Epithelial cell of prostate (primary cell): ENCODE measurements around a stretch of chr2.

DNA sequence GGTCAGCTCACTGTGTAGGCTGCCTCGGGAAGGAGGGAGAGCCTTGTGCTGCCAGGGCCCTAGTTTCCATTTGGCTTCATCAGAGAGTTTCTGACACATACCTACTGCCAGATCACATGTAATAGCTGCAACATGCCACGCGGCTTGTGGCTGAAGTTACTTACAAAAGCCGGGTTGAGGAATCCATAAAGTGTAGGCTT lies 129.9 kb downstream of the SH3RF3 start:
- RRBS, result no CpG with 5 or more reads among the region's 4 CpGs

DNA sequence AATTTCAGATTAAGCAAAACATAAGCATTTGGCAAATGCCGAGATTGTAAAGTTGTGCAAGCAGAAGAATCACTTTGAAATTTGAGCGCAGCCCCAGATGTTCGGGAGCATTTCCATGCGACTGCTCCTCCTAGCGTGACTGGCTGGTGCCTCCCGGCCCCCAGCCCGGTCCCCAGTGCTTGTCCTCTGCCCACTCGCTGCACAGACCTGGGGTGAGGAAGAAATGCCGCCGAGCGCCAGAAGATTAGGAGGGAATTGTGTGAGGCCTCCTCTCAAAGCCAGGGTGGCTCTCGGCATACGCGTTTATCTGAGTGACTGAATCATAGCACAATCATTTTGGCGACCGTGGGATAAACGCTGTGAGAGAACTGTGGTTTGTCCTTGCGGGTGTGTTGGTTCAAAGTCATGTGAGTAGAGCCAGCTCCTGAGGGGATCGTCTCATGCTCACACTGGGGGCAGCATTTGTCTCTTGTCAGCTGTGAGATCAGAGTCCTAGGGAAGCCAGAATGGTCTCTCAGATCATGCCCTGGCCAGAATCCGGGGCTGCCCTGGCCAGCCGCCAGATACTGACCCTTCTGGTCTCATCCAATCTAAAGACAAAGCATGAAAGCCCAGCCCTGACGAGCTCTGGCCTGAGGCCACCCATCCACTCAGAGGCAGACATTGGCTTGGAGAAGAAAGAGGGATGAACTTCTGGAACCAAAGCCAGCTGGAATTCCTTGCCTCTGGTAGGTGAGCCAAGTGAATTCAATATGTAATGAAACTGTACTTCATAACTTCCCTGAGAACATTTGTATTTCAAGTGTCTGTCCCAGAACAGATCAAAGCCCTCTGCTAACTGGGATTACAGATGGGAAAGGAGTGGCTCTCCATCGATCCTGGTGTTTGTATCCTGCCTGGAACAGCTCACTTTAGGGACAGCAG lies 189.4 kb downstream of the SH3RF3 start:
- RRBS, result no CpG with 5 or more reads among the region's 23 CpGs

- RRBS, result no CpG with 5 or more reads among the region's 7 CpGs
These were observed 222.1 kb downstream of the SH3RF3 start for GRCh38 chr2:109351091-109351594.

- RRBS, result no CpG with 5 or more reads among the region's 2 CpGs
These were observed 57.9 kb downstream of the SEPTIN10 start for GRCh38 chr2:109555833-109556359.

- RRBS, result no CpG with 5 or more reads among the region's 7 CpGs
These were observed 85.5 kb downstream of the SOWAHC start for GRCh38 chr2:109699630-109700050.

GRCh38 chr2:110219334-110219828 lies 7.0 kb upstream of the MTLN start:
- RRBS, result no CpG with 5 or more reads among the region's 1 CpG

DNA sequence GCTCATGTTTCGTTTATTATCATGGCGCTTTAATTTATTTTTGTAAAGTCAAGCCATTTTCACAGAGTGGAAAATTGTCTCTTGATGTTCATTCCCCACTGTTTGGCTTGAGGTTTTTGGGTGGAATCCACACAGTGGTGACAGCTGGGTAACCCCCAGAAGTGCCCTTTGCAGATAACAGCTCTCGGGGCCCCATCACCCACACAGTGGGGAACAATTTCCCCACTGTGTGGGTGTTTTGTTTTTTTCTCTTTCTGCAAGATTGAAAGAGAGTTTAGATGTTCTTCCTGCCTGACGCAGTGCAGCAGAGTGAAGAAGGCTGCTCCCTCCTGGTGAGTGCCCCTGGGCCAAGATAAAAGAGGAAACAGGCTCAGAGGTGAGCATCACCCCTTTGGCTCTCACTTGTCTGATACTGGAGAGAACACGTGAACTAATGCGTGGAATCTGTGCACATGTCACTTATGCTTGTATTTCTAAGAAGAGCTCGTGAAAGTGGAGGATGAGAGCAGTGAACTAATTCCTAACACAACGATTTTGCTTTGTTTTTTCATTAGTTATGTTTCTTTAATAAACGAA lies 114.7 kb downstream of the ACOXL start:
- RRBS, result no CpG with 5 or more reads among the region's 9 CpGs

DNA sequence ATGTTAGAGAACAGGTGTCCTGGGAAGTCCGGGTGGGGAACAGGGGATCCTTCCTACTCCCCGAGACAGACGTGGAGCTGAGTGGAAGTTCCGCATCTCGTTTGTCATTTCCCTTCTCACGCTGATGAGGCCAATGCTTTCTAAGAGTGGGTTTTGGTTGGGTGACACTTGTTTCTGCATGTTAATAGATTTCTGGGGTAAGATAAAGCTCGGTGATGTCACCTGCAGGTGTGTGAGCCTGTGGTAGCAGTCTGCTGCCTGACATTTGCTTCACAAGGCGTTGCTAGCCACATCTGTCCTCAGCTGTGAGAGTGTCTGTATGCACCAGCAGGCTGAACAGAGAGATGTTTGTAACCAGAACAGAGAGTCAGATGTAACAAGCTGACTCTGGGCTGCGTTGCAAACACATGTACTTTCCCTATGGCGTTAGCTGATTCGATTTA lies 125.9 kb downstream of the ACOXL start:
- RRBS, result no CpG with 5 or more reads among the region's 11 CpGs

GRCh38 chr2:111122077-111123018 lies 1.6 kb downstream of the BCL2L11 start:
- RRBS, result 1% methylated on average over 53 of the region's 123 CpGs

DNA sequence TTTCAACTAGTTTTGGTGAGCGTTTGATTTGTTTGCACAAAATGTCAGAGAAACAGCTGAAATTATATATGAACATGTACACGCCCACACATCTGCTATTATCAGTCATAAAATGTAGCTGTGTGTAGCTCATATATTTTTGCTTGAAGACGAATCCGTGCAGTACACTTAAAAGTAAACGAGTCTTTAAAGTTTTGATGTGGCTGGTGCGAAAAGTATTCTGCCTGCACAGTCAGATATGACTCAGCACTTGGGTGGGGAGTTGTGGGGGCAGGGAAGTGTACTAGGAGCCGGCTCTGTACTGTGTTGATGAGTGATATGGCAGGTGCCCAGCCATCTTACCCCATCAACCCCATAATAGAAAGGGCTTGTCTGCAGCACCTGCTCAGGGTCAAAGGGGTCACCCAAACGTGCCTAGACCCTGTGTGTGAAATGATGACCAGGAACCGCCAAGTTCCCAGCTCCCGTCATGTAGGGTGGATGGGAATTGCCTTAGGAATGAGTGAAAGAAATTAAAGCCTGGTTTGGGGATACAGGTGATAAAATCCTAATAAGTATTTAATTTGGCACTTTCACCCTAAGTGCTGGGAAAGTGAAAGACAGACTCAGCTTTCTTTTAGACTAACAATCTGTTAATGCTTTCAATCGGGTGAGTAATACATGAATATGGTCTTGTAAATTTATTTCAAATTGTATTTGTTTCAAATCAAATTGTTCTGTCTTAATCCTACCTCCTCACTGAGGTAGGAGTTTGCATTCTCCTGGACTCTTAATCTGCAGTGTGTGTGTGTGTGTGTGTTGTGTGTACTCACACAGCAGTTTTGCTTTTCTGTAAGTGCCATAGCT lies 47.9 kb downstream of the BCL2L11 start:
- RRBS, result no CpG with 5 or more reads among the region's 11 CpGs

DNA sequence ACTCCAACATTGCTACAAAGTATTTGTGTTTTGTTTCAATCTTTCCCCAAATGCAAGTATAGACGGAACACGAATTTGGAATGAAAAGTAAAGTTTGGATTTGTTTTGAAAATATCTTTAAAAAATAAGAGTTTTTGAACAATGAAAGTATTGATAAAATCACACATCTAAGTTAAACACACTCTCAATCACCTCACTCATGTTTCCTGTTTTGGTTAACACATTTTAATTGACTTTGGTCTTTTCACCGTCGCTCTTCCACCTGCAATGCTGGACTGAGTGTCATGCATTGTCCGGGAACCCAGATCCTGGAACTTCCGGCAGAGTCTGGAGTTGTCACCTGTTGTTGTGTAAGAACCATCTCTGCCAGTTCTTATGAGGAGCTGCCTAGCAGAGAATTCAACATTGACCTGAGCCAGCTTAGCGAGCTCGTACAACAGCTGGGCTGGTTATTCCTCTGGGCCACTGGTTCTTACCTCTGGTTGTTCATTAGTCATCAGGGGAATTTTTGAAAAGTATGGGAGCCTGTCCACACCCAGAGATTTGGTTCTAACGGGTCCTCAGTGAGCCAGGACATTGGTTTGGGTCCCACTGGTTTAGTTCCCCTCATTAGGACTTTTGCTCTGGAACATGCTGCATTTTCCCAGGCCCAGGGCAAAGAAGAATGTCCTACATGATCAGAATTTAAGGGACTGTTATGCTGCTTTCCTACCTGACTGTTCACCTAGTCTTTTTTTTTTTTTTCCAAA lies 75.7 kb downstream of the BCL2L11 start:
- RRBS, result no CpG with 5 or more reads among the region's 9 CpGs

- RRBS, result no CpG with 5 or more reads among the region's 11 CpGs
These were observed 225.7 kb downstream of the BCL2L11 start for GRCh38 chr2:111346282-111346940.

DNA sequence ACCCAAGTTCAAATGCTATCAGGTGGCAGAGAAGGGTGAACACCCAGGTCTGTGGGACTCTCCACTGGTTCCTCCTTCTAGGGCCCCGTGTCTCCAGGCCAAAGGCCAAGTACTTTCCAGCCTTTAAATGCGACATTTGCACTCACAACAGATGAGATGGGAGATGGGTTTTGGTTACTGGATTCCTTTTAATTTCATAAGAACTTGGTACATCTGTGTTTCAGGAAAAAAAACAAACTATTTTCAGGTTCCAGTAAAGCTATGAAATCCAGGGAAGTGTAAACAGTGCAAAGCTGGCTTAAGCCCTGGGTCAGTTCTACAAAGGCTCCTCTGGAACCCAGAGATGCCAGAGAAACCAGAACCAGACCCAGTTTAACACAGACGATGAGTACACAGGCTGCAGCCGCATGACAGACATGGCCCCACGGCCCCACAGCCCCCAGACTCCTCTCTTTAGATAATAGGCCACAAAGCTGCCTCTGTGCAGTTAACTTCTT lies 361.6 kb downstream of the ANAPC1 start:
- RRBS, result no CpG with 5 or more reads among the region's 5 CpGs

DNA sequence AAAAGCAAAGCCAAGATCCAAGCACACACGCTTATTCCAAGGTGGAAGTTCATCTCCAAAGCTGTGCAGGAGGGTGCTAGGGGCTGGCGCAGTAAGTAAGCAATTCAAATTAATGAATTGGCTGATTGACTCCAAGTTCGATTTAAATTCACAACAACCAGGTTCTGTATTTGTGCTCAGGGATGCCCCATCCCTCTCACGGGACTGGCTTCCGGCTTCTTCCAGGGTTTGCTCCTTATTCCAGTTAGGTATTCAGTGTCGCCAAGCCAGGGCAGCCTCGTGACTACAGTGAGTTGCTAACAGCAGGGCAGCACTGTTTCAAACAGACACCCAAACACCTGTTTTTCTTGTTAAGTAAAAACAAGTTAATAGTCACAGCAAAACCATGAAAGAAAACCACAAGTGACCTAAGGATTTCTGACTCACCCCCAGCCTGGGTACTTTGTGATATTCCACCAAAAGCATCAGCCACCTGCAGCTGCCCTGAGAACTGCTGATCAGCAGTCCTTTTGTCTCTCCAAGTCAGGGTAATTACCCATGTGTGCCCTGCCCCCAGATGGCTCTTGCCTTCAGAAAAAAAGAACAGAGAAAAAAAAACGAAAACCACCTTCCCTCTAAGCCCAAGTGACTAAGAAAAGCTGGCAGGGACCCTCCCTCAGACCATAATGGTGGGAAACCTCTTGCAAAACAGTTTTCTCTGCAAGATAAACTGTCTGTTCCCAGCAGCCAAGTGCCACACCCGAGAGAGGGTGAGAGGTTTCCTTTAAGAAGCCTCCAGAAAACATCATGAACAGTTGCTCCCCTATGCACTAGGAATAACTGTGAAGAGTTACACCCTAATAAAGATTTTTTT lies 178.2 kb downstream of the ANAPC1 start:
- RRBS, result no CpG with 5 or more reads among the region's 9 CpGs

DNA sequence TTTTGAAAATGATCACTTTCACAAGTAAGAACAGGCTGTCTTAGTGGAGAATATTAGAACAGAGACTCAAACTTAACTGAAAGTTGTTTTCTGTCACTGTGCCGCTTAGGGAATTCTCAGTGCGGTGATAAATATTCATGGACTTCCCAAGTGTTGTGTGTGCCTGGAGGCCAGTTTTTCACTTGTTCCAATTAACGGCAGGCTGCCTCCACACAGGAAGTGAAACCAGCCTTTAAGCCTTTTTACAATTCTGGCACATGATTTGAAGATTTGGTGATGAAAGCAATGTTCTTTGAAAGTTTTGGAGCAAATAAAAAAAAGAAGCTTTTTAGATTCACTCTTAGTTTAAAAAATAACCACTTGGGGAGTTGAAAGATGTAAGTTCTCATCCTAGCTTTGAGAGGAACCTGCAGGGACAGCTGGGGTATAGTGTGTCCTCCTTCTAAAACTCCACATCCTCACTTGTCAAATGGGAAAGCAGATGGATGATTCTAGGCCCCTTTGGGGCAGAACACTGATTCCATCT lies 8.1 kb downstream of the MERTK start:
- RRBS, result no CpG with 5 or more reads among the region's 3 CpGs

DNA sequence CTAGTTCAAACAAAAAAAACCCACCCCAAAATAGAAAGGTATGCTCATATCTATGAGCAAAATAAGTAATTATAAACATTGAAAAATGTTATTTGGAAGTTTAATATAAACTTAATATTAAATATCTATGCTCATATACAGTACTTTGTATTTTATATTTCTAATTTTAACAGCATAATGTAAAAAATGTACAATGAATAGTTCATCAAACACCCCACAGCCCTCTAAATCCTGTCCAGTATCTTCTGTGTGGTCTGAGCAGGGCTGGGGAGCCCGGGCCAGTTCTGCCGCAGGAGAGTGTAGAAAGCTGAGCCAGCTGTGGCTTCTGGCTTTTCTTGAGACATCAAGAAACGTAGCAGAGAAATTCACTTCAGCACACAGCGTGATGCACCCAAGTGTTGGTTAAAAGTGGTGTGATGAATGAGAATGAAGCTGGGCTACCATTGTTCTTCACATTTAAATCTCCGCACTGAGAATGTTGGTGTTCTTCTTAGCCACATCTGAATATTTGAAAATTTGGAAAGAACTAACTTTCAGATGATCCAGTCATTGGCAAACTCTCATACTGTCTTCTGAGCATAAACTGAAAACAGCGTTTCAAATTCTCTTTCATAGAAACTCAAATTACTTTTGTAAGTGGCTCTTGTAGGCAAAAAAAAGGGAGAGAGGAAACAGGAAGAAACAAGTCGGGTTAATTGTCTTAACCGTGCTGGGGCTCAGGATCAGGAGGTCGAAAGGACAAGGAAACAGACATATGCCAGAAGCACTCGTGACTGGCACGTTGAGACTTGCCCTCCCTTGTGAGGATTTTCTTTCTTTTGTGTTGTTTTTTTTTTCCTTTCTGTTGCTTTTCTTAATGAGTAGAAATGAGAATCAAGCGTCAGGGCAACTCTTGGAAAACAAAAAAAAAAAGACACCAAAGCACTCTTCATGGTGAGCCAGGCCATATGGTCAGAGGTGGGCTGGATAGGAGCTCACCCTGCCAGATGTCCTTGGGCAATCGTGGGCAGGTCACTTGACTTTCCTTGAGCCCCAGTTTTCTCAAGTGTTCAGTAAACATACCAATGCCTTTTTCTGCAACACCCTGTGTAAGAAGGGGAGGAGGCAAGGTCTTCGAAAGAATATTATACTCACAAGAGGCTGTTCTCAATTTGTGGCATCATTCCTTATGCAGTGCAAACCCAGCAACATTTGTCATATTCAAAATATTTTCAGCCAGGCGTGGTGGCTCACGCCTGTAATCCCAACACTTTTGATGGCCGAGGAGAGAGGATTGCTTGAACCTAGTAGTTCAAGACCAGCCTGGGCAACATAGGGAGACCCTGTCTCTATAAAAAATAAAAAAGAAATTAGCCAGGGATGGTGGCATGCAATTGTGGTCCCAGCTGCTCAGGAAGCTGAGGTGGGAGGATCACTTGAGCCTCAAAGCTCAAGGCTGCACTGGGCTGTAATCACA lies 23.2 kb upstream of the TMEM87B start:
- RRBS, result no CpG with 5 or more reads among the region's 17 CpGs

- RRBS, result no CpG with 5 or more reads among the region's 1 CpG
These were observed 3.8 kb downstream of the TMEM87B start for GRCh38 chr2:112058701-112059342.

DNA sequence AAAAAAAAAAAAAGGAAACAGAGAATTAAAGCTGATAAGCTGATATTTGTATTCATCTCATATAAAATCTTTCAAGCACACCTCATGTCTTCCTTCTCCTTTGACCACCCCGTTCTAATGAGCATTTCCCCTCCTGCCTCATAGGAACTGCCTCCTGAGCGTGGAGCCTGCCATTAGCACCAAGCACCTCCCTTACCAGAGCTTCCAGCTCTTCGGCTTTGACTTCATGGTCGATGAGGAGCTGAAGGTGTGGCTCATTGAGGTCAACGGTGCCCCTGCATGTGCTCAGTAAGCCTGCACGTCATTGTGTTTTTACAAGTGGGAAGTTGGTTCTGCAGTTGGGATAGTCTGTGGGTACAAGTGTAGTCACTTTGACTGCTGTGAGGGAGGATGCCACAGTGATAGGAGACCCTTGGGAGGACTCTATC lies 22.1 kb upstream of the POLR1B start:
- RRBS, result no CpG with 5 or more reads among the region's 6 CpGs

GRCh38 chr2:112541680-112541941 lies 654 bp upstream of the POLR1B start:
- RRBS, result 2% methylated on average over 8 of the region's 12 CpGs

- RRBS, result no CpG with 5 or more reads among the region's 7 CpGs
These were observed 1.2 kb downstream of the SLC20A1 start for GRCh38 chr2:112647009-112647258.